ENCODE measurements around the genes MYH13, MYH8, MYH1, MYOCD and COX10.

- PRO-cap, 2 experiments: no peak in any of the 2 experiments
These were observed at the start of gene MYH13 for GRCh38 chr17:10372815-10373398. TSS of gene MYH13 (minus strand) at chr17:10373006.

GRCh38 chr17:10421671-10422394, at the start of gene MYH8:
TSS of gene MYH8 (minus strand) at chr17:10421950.
- PRO-cap, 2 experiments: no peak in any of the 2 experiments

GRCh38 chr17:10518327-10518691, at the start of gene MYH1:
TSS of gene MYH1 (minus strand) at chr17:10518542.
- PRO-cap, 2 experiments: no peak in any of the 2 experiments

DNA sequence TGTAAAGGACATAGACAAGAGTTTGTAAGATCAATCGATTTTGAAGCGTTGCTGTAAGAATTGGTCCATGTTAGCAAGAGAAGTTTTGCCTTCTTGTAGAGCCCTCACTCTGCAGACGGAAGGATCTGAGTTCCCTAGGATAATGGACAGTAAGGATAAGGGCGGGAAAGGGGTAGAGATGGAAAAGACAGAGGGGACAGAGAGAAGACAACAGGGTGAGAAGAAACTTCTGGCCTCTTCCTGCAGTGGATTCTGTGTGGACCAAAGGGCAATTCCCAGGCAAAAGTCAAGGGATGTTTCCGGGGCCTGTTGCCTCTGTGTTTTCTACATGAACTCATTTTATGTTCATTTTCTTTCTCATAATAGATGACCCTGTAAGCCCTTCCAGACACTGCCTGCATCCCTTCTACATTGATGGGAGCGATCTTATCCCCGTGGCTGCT, 602 bp upstream of the TMEM238L start:
- PRO-cap, 2 experiments: no peak in any of the 2 experiments

GRCh38 chr17:11174316-11174766, 66.7 kb upstream of the SHISA6 start:
- PRO-cap, 2 experiments: no peak in any of the 2 experiments

DNA sequence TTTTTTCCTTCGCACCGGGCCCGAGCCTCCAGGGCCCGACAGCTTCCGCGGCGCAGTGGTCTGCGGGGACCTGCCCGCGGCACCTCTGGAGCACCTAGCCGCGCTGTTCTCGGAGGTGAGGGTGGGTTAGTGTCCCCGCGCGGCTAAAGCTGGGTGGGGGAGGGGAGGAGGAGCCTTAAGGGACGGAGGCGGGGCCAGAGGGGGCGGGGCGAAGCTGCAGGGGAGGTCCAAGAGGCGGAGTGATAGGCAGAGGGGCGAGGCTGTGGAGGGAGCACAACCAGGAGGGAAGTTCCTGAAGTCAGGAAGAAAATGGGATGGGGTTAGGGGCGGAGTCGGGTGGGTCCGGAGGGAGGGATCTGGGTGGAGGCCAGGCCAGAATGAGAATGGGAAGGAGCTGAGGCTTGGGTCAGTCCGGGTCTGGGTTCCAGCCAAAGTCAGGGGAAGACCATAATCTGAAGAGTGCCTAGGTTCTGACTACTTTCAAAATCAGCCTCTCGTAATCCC, 583 bp downstream of the DNAH9 start:
- PRO-cap, 2 experiments: no peak in any of the 2 experiments

- PRO-cap, 2 experiments: no peak in any of the 2 experiments
These were observed 20.6 kb downstream of the DNAH9 start for GRCh38 chr17:11618856-11619197.

- PRO-cap, 2 experiments: peak in 2 of 2 experiments; most common minus-strand start chr17:12021324 (in 2)
These were observed 670 bp downstream of the MAP2K4 start for GRCh38 chr17:12021017-12022077.

DNA sequence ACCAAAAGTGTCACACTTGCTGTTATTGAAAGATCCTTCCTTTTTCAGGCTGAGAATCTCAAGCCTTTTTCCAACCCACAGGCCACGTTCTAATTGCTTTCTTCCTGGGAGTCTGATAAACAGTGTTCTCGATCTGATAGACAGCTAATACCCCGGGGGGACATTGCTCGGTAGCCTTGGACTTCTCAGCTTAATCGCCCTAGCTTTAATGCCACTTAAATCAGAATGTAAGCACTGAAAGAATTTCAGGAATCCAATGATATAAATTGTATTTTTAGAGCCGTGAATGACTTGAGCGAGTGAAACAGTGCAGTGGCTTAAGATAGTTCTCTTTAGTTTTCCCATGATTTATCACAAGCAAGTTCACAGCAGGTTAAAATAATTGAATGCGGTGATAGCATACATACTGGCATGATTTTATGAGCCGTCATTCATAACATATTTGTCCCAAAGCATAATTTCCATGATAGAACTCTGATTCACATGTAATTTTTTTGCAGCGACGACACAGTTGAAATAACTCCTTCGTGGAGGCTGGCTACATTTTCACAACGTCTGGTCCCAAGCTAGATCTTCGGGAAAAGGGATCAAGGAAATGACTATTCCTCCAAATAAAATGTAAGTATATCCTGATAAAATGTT, 116.1 kb upstream of the MYOCD start:
- PRO-cap, 2 experiments: no peak in any of the 2 experiments

GRCh38 chr17:12665270-12666361, at the start of gene MYOCD:
TSS of gene MYOCD (plus strand) at chr17:12665890.
- PRO-cap, 2 experiments: no peak in any of the 2 experiments

GRCh38 chr17:12690966-12691694, 25.4 kb downstream of the MYOCD start:
- PRO-cap, 2 experiments: no peak in any of the 2 experiments

GRCh38 chr17:13639340-13639544, 37.5 kb upstream of the HS3ST3A1 start:
- PRO-cap, 2 experiments: no peak in any of the 2 experiments

- PRO-cap, 2 experiments: peak in 2 of 2 experiments; most common plus-strand start chr17:14069515 (in 2); most common minus-strand start chr17:14069439 (in 2)
These were observed at the start of gene COX10 for GRCh38 chr17:14068934-14070199. TSS of gene COX10 (plus strand) at chr17:14069504.

GRCh38 chr17:14197407-14197881, 39.2 kb downstream of the CDRT15 start:
- PRO-cap, 2 experiments: peak in 1 of 2 experiments; most common plus-strand start chr17:14197733 (in 1)

DNA sequence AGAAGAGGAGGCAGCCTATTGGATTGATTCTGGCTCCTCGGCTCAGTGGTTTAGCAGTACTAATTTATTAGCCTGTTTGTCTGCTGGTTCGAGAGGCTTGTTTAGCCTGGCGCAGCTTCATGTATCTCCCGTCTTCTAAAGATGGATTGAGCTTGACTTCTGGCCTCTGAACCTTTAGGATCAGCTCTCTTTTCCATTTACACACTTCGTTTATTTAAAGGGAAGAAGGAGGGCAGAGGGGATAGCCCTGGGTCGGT, 20.3 kb downstream of the HS3ST3B1 start:
- PRO-cap, 2 experiments: no peak in any of the 2 experiments

DNA sequence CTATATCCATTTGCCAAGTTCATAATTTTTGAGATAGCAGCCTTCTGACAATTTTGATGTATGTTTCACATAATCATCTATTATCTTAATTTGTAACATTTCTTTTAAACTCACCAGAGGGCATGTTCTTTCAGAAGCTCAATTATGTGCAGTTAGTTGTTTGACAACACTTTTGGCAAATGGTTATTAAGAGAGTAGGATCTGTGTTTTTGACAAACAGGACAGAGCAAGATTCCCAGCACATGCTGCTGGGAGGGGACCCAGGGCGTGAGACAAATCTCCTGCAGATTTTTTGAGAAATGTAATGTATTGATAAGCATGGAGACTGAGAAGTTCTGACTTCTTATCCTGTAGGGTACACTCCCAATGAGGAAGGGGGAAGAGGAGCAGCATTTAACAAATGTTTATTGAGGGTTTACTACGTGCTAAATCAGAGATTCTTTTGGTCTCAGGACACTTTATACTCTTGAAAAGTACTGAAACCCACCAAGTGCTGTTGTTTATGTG, 73.8 kb downstream of the HS3ST3B1 start:
- PRO-cap, 2 experiments: no peak in any of the 2 experiments

GRCh38 chr17:15180060-15180712, 84.9 kb downstream of the PMP22 start:
- PRO-cap, 2 experiments: no peak in any of the 2 experiments

GRCh38 chr17:15398089-15398849, 56.9 kb upstream of the TEKT3 start:
- PRO-cap, 2 experiments: no peak in any of the 2 experiments

GRCh38 chr17:15648575-15649235, 29.2 kb upstream of the FBXW10B start:
- PRO-cap, 2 experiments: no peak in any of the 2 experiments

DNA sequence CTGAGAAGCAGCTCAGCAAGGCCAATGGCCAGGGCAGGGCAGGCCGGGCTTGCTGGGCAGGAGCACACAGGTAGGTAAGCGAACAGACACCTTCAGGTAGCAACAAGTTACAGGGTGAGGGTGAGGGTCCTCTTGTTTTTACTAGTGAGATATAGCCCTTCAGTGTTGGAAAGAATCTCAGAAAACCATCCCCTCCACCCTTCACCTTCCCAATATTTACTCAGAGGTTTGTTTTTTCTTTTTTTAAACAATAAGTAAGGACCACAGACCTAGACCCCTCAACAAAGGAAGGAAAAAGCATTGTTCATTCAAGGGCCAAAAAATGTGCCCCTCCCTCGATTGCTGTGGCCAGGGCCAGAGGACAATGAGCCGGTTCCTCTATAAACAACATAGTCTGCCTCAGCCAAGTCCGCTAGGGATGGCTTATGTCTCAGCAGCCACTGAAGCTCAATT, 24.2 kb downstream of the TRIM16 start:
- PRO-cap, 2 experiments: no peak in any of the 2 experiments